Cytotoxic T cell (primary cell): ENCODE measurements around a stretch of chr18.

DNA sequence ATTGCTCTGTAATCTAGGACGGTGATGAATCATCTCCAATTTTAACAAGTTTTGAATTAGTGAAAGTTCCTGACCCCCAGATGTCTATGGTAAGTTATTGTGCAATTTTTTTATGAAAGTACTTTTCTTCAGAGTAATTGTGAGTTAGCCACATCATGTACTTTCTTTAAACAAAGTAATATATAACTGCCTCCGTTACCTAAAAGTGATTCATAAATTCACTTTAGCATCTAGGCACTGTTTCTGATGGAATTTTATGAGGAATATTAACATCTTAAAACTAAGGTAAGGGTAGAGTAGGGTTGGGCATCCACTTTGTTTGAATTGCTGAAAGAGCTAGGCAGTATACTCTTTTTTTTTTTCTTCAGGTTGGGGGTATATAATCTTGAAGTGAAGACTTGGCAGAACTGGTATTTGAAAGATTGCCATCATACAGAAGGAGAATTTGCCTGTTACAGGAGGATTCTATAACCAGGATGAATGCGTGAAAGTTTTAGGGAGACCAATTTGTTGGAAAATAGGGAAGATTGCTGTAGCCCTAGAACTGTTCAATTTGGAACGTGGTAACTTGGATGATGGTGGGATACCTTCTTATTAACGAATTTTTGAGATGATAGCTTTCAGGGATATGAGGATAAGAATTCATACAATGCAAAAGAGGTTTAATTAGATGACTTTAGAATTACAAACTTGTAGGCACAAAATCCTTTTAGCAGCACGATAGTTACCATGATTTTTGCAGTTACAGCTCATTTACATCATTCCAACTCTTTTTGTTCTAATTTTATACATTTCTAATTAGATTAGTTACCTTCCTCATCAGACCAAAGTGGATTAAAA is 38.4 kb downstream of the PIK3C3 start:
- PRO-cap, 2 experiments: no peak in any of the 2 experiments

GRCh38 chr18:42165294-42165493 is 210.2 kb downstream of the PIK3C3 start:
- PRO-cap, 2 experiments: no peak in any of the 2 experiments

DNA sequence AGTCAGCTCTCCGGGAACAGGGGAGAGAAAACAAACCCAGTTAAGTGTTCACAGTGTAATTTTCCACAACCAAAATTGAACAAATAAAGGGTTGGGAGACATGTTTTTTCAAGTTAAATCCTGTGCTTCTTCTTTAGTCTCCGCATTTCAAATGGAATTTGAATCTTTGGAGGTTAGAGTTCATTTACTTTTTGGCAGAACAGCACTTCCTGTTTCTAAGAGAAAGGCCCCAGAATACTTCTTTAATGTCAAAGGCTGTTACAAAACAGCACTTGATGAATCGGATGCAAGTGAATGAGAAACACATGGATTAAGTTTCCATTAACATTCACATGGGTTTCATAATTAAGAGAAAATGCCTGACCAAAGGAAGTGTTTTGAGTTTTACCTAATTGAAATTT is 570.2 kb upstream of the SYT4 start:
- PRO-cap, 2 experiments: no peak in any of the 2 experiments

GRCh38 chr18:44715165-44715575 is 34.5 kb downstream of the SETBP1 start:
- PRO-cap, 2 experiments: no peak in any of the 2 experiments

GRCh38 chr18:44747611-44748279 is 67.1 kb downstream of the SETBP1 start:
- PRO-cap, 2 experiments: no peak in any of the 2 experiments

DNA sequence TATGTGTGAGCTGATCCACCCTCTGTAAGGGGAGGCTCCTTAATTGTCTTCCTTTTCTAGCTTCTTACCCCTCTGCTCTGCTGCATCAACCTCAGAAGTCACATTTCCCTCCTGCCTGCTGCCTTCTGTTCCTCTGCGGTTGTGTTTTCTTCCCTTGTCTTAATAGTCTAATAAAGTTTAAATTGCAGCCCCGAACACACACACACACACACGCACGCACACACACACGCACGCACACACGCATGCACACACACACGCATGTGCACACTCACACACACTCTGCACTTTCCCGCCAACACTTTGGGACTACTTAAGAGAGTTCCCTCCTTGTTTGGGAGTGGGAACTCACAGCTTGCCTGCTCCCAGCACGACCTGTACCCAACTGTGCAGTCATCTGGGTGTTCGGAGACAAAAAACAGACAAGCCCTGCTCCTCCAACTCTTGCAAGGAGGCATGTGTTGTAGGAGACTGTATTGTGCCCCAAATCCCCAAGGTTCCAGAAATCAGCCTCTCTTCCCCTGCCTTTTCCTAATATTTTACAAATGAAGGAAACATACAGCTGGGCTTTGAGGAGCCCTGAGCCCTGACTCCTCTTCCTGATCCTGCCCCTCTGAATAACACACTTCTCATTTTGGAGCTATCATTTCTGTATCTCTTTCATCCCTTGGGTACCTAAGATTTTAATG is 99.2 kb downstream of the SETBP1 start:
- PRO-cap, 2 experiments: no peak in any of the 2 experiments

GRCh38 chr18:44881121-44881640 is 200.5 kb downstream of the SETBP1 start:
- PRO-cap, 2 experiments: no peak in any of the 2 experiments

DNA sequence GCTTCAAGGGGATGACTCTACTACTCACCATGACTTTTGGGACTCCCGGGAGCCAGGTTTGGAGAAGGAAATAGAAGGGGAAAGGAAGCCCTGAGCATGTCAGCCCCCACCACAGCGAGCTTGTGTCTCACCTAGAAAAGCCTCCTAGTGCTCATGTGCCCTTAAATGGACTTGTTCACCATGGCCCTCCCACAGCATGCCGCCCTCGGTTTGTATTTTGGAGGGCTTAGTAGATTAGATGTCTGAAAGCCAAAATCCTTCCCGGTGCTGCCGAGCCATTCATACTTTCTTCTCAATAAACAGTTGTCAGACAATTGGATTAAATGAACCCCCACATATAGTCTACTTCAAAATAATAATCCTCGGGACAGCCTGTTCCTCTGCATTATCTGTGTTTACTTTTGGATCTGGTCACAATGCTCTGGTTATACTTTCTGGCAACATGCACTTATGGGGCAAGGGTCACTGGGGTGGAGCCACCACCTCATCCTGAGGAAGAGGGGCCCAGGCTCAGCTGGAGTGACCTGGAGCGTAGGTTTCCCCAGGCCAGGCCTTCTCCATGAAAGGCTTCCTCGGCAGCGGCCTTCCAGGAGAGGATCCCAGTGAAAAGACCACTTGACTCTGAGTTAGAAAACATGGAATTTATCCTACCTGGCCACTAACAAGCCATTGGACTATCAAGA is 237.3 kb downstream of the SETBP1 start:
- PRO-cap, 2 experiments: no peak in any of the 2 experiments

GRCh38 chr18:44961806-44962688 is 281.4 kb downstream of the SETBP1 start:
- PRO-cap, 2 experiments: no peak in any of the 2 experiments

DNA sequence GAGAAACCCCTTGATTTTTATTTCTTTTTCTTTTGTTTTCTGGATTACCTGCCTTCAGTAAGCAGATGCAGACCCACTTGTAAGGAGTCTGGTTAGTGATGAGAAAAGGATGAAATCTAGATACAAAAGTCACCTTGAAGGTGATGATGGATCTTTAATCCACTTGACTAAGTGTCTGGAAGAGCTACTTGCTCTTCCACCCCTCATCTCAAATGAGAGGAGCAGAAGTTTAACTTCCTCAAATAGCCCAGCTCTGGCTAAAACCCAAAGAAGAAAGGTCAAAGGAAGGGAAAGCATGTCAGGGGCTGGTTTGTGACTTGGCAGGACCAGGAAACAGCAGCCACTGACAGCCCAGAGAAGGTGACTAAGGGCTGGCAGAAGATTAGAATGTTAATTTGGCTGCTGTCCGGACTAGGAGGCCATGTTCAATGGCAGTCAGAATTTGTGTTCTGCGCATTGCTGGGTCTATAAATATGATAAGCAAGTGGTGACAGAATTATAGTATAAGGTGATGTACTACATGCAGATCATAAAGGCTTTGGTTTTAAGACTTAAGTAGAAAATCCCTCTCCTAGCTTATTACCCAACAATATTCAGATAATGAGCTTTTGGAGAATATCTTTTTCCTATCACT is 386.2 kb downstream of the SETBP1 start:
- PRO-cap, 2 experiments: no peak in any of the 2 experiments

- PRO-cap, 2 experiments: no peak in any of the 2 experiments
These were observed 425.5 kb downstream of the SETBP1 start for GRCh38 chr18:45106103-45106593.

- PRO-cap, 2 experiments: no peak in any of the 2 experiments
These were observed 290.9 kb upstream of the SLC14A2 start for GRCh38 chr18:45324341-45324776.

- PRO-cap, 2 experiments: no peak in any of the 2 experiments
These were observed 15.3 kb downstream of the SLC14A1 start for GRCh38 chr18:45739133-45739838.

- PRO-cap, 2 experiments: no peak in any of the 2 experiments
These were observed 47.4 kb downstream of the SLC14A1 start for GRCh38 chr18:45771285-45771828.

GRCh38 chr18:46293731-46294368 is 40.0 kb upstream of the RNF165 start:
- PRO-cap, 2 experiments: no peak in any of the 2 experiments

GRCh38 chr18:46418597-46419266 is 84.9 kb downstream of the RNF165 start:
- PRO-cap, 2 experiments: no peak in any of the 2 experiments

DNA sequence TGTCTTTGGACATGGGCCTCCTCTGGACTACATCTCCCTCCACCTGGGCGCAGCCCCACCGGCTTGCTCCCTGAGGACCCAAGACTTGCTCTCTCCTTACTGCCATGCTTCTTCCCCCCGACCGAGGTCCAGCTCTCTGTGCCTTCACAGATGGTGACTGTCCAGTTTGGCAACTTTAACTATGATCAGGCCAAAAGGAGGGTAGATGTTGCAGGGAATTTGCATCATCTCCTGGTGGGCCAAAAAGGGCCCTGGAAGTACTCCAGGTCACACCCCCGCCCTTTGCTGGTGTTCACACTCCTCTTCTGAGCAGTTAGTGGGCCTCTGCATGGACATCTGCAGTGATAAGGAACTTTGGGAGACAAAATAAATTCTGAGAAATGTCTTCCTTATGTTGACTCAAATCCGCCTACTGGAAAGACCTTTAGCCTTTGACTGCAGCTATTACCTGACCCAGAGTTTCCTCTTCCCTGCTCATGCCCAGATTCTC is 88.7 kb downstream of the RNF165 start:
- PRO-cap, 2 experiments: no peak in any of the 2 experiments

DNA sequence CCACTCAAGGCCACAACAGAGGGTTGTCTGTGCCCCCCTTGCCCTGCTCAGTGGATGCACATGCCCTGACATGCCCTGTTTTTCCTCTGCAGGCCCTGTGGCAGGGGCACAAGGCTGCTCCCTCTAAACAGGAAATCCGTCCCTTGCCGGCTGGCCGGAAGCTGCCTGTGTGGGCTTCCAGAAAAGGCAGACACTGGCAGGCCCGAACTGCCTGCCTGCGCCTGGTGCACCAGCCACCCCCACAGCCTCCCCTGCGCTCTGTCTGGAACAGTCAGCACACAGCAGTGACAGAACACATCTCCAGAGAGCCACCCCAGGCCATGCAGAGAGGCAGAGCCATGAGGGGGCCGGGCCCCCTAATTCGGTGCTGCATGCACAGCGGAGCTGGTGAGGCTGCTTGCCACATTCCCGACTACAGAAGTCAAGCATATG is 33.5 kb downstream of the LOXHD1 start:
- PRO-cap, 2 experiments: peak in 1 of 2 experiments; most common plus-strand start position 242 of the sequence (in 1); most common minus-strand start position 88 of the sequence (in 1)

DNA sequence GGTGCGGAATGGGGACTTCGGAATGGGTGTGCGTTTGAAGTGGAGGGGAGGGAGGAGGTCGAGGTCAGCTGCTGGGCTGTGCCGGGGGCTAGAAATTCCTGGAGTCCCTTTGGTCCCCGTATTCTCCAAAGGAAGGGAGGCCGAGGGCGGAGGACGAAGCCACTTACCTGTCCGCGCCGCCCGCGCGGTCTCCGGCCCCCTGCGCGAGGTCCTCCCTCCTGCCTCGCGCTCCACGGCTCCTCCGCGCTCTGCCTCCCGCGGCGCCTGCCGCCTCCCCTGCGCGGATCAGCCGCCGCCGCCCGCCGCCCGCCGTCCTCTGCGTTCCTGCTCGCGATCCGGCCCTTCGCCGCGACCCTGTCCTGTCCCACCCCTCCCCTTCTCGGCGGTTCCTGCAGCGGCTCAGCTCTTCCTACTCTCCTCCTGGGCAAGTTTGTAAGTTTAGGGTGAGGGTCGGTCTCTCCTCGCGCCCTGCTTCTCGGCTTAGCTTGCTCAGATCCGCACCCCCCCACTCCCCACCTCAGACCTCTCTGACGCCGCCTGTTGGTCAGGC is 9.5 kb upstream of the SKOR2 start:
- PRO-cap, 2 experiments: no peak in any of the 2 experiments

- PRO-cap, 2 experiments: no peak in any of the 2 experiments
These were observed 174.1 kb downstream of the SMAD2 start for GRCh38 chr18:47756360-47756787.